NCI-H460 (cell line): Measurements from ENCODE around the genes APOLD1 and PLBD1.

DNA sequence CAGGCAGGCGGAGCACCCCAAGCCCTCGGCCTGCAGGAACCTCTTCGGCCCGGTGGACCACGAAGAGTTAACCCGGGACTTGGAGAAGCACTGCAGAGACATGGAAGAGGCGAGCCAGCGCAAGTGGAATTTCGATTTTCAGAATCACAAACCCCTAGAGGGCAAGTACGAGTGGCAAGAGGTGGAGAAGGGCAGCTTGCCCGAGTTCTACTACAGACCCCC lies 636 bp downstream of the CDKN1B start:
RAMPAGE:
- cytosol, long total RNA, result no peak
- long total RNA, result no peak
- nucleus, long total RNA, result no peak

RAMPAGE:
- cytosol, long total RNA, result no peak
- long total RNA, result no peak
- nucleus, long total RNA, result no peak
These were observed 3.4 kb downstream of the CDKN1B start for GRCh38 chr12:12720578-12720962.

RAMPAGE:
- cytosol, long total RNA, result no peak
- long total RNA, result no peak
- nucleus, long total RNA, result no peak
These were observed 5.3 kb downstream of the CDKN1B start for GRCh38 chr12:12722065-12723192.

DNA sequence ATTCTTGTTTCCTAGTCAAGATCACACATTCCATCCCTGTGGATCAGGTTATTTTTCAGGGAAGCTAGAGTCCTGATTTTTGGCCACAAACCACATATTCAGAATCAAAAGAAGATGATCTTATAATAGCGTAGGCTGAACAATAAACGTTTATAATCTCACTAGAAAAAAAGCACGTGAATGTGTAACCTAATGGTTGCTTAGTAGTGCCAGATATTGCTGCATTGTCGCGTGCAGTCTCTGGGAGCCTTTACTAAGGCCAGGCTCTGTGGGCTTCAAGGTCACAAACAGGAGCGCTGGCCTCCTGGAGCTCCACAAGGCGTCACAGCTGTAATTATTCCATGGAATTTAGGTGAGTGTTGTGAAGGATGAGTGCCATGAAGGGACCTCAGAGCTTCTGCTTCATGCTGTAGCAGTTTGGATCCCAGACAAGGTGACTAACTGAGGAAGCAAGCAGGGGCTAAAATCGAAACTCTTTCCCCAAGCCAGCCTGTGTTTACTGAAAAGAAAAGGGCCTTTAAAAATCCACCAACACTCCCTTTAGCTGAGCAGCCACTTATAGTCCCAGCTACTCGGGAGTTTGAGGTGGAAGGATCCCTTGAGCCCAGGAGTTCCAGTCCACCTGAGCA lies 17.5 kb downstream of the CDKN1B start:
RAMPAGE:
- cytosol, long total RNA, result no peak
- long total RNA, result no peak
- nucleus, long total RNA, result no peak

DNA sequence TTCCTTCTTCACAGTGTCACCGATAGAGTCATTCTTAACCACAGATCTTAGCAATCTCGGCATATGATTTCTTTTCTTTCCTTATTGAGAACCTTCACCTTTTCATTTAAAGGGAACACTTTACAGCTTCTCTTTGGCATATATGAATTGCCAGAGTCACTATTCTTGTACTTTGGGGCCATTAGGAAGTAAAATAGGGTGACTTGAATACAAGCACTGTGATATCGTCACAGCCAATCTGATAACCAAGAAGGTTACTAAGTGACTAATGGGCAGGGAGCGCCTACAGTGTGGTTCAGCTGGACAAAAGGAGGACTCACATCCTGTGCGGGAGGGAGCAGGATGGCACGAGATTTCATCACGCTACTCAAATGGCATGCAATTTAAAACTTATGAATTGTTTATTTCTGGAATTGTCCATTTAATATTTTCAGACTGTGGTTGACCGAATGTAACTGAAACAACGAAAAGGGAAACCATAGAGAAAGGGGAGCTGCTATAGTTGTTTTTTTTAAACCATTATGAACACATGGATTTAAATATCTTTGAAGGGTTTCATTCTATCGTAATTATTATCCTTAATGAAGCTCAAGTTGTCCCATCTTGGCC lies 26.6 kb upstream of the APOLD1 start:
RAMPAGE:
- cytosol, long total RNA, result no peak
- long total RNA, result no peak
- nucleus, long total RNA, result no peak

DNA sequence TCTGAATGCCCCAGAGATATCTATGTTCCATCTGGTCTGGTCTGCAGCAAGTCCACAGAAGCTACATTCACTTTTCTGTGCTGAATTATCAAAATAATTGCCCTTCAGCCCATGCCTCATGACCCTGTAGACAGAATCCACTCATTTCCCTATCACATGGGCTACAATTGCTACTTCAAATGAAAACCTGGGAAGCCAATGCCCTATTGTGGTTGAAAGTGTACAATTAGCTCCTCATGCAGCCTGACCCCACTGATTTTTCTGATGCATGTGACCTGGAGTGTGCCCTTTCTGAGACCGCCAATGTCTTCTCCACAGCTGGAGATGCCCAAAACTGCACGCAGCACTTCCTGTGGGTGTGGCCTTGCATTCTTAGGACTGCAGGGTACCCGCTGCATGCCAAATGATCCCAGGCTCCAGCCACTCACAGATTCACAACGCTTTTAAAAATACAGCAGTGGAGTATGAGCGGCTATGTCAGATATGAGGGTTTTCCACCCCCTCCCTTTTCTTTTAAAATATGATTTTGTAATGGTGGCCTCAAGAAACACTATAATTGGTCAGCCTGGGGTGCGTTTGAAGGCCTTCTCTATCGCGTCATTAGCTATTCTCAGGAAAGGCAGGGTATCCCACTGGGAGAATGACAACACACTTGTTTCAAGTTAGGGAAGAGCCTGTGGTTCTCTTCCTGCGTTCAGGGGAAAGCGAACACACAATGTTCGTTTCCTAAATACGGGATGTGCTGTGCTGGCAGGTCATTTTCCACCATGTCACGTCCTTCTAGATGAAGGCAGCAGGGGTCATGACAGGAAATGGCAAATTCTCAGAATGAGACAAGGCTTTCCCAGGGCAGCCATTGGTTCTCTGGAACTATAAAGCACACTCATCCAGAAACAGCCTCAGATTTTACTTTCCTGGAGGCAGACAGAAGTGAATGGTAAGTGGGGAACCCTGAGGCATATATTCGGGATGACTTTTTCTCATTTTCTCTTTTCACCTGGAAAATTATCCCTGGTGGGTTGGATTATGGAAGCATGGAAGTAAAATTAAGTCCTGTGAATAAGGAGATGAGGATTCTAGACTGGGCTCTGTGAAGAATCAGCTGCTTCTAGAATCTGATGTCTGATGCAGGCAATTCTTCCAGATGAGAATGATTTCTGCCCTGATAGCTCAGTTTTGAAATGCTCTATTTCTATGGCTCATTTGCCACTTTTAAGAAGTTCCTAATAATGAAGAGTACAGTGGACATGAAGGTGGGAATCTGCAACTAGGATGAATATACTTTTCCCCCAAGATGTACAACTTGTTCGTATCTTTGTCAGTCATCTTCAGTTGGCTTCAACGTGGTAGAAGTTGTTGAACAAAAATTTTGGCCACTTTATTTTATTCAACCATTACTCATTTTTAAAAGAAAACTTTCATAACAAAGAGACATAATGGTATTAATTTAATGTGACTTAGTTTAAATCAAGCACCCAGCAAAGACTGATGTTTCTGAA lies at the start of gene APOLD1:
TSS of gene APOLD1 (plus strand) at position 902 of the 1,499 bp plus-strand sequence.
RAMPAGE:
- cytosol, long total RNA, result no peak
- long total RNA, result no peak
- nucleus, long total RNA, result no peak

GRCh38 chr12:12804649-12804877 lies 8.6 kb upstream of the DDX47 start:
RAMPAGE:
- cytosol, long total RNA, result no peak
- long total RNA, result no peak
- nucleus, long total RNA, result no peak

DNA sequence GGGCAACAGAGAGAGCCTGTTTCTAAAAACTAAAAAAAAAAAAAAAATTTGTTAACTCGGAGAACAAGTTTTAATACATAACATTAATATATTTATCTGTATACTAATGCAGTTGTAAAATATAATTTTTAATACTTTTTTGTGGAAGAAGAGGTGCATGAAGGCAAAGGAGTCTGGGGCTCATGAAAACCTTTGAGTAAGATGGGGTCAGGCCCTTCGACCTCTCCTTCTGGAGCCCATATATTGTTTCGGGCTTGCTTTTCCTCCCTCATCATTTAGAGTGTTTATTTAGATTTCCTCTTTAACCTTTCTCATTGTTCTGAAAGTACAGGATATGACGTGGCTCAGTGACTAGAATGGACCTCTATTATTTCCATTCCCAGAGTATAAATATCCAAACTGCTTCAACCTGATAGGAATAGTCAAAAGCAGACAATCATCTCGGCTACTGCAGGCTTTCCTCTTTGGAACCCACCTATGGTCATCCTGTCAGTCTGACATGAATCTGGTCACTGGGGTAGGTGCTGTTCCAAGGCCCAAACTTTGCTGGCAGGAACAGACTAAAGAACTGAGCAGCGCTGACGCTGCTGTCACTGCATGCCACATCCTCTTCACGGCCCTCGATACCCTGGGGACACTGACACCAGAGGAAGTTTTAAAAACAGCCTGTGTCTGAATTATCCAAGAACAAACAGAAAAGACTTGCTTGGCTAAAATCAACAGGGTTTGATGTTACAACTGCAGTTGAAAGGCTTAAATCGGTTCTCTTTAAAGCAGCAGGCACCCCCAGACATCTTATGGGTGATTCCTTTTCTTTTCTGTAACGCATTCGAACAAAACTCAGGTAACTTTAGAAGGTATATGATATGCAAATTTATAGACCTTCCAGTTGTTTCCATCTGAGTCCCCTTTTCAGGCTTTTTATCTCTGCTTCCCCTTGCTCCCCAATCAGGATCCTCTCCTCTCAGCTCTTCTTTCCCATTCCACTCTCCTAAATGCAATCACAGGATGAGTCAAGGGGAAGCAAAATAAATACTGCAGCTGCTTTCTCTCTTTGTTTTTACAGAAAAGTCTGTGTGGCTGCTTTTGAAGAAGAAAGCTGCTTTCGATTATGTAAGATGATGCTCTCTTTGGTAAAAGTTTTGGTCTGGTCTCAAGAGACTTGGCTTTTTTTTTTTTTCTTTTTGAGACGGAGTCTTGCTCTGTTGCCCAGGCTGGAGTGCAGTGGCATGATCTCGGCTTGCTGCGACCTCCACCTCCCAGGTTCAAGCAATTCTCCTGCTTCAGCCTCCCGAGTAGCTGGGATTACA lies 4.9 kb upstream of the DDX47 start:
RAMPAGE:
- cytosol, long total RNA, result no peak
- long total RNA, result no peak
- nucleus, long total RNA, result no peak

DNA sequence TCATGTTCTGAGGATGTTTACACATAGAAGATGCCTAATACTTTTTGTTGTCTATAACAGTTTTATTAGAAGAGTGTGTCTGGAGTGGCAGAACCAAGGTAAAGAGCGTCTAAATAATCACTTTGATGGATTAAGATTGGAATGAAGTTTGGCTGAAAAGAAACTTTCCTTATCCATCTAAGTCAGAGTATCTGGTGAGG lies 18.6 kb downstream of the DDX47 start:
RAMPAGE:
- cytosol, long total RNA, result no peak
- long total RNA, result no peak
- nucleus, long total RNA, result no peak

RAMPAGE:
- cytosol, long total RNA, result no peak
- long total RNA, result no peak
- nucleus, long total RNA, result no peak
These were observed 23.8 kb downstream of the DDX47 start for GRCh38 chr12:12836713-12837550.

DNA sequence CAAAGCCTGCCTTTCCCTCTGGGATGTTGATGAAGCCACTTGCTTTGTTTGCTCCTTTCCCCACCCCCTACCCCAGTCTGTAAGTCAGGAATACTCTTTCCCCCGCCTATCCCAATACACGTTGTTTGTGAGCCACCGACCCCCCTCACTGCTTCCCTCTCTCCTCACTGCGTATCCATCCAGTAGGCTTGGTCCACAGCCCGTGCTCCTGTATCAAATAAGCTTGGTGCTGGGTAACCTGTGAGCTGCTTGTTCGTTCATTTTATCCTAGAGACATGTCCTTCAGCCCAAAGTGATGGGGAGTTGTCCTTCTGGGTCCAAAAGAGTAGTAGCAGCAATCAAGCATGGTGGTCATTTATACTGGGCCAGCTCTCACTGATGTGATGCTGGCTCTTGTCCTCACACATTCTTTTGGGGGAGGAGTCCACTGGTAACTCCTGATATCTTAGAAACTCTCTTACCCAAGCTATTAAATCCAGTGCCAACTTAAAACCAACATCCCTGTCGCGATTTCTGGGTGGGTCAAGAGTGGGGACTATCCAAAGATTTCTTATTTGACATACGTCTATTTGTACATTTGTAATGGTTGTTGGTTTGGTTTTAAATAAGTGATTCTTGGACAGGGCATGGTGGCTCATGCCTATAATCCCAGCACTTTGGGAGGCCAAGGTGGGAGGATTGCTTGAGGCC lies 24.6 kb downstream of the DDX47 start:
RAMPAGE:
- cytosol, long total RNA, result no peak
- long total RNA, result no peak
- nucleus, long total RNA, result no peak

DNA sequence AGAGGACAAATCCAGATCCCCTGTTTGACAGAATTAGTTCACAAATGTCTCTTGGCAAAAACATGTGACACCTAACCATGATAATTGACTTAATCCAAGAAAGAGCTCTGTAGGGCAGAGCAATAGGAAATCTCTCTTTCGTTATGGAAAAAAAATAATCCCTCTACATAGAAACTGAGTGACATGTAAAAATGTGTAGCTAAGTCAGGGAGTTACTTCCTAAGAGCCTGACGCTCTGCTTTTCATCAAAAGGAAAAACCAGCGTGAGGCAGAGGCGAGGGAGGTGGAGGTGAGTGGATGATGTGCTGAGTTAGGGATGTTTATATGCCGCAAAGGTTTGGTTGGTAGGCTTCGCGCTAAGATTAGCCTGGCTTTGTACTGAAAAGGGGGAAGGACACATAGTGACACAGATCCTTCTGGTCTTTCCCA lies 22.6 kb downstream of the GPRC5A start:
RAMPAGE:
- cytosol, long total RNA, result no peak
- long total RNA, result no peak
- nucleus, long total RNA, result no peak

RAMPAGE:
- cytosol, long total RNA, result no peak
- long total RNA, result no peak
- nucleus, long total RNA, result no peak
These were observed 2.2 kb downstream of the GSG1 start for GRCh38 chr12:13100957-13101931.

DNA sequence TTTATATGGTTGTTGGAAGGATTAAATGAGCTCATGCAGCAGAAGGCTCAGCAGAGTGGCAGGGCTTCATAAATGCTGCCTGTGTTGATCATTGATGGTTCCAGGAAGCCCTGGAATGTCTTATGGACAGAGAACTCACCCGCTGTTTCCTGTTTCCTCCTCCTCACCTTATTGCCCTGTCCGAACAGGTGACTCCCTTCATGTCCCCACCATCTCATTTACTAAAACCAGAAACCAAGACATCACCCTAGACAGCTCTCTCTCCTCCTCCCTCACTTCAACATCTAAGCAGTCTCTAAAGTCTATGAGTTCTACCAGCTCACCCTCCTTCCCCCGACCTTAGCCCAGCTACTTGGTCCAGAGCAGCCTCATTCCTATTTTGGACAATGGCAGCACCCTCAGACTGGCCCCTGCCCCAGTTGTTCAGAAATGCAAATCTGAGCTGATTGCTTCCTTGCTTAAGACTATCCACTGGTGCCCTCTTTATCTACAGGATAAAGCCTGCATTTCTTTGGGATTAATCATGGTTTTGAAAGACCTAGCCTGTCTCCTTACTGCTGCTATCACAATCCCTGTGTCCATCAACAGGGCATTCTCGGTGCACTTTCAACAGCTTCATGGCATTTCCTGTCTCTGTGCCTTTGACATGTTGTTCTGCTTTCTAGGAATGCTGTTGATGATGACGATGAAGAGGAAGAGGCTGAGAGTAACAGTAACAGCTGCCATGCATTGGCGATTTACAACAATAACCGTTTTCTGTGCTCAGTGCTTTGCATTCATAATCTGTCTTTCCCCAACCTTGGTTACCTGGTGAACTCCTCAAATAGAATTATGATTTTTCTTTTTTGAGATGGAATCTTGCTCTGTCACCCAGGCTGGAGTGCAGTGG lies 21.5 kb upstream of the GSG1 start:
RAMPAGE:
- cytosol, long total RNA, result no peak
- long total RNA, result no peak
- nucleus, long total RNA, result no peak

DNA sequence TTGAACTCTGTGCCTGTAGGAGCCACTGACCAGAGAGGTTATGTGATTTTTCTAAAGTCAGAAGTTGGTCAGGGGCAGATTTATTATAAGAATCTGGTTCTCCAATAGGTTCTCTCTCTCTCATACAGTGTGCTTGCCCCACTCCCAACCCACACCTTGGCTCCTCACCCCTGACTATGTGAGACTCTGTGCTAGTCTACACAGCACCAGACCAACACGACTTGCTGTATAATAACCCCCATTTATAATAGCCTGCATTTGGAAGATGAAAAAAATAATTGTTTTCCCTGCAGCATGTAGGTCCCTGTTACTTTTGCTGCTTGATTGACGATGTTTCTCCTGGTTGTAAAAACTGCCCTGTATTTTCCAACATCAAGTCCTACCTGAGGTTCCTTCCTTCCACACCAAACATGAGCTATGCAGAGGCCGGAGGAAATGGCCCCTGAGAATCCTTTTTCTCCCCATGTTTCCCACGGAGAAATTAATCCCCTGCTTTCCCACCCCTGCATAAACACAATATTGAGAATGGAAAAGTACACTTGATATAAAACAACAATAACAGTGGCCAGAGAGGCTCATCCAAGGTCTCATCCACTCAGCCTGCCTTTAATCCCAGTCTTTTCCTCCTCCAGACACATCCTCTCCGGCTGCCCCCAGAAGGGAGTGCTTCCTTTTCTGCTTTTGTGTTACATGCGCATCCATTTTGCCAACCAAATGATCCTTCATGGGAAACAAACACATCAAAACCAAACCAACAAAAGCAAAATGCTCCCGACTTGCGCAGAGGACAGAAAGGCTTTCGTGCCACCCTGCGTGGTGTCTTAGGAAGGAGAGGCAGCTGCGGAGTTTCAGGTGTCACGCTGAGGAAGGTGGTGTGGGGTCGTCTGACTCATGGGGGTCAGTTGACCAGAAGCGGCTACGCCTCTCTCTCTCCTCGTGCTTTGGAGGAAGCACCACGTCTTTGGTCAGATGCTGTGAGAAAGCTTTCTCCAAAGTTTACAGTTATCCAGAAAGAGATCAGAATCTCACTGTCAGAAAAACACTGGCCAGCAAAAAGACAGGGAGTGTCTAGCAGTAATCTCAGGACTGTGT lies 7.6 kb downstream of the EMP1 start:
RAMPAGE:
- cytosol, long total RNA, result no peak
- long total RNA, result no peak
- nucleus, long total RNA, result no peak

GRCh38 chr12:13211519-13212206 lies 15.1 kb downstream of the EMP1 start:
RAMPAGE:
- cytosol, long total RNA, result no peak
- long total RNA, result no peak
- nucleus, long total RNA, result no peak

DNA sequence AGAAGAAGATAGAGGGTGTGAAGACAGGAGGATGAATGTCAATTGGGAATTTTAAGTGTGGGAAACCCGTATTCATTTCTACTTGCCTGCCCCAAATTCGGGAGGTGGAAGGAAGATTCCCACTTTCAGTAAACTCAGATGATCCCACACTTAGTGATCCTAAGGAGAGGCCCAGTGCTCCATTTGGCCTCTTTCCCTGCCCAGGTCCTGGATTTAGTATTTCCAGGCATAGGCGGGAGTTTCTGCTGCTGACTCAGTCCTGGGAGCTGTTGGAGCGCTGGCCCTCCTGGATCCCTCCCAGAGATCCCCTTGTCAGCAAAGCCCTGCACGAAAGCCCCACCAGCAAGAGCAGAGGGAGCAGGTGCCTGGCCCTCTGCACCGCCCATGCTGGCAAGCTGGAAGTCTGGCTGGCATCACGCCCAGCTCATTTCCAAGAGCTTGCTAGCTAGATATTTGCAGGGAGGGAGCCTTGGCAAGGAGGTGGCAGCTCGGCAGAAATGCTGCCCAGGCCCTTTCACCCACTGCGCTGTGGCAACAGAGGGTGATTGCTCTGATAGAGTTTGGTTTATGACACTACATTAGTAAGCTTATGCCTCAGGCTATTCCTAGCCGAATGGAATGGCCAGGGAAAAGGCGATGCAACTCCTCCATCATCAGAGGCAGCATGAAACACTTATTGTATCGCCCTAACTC lies 193.8 kb downstream of the EMP1 start:
RAMPAGE:
- cytosol, long total RNA, result no peak
- long total RNA, result no peak
- nucleus, long total RNA, result no peak

DNA sequence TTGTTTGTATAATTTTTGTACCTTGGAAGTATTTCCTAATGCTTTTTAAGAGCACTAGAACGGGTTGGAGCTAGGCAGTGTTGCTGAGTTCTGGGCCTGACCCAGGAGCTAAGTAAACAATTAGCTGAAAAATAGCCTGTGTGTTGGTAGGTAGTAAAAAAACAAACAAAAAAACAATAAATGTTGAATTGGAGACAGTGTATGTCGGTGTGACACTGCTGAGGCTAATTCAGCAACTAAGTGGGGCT lies 244.4 kb downstream of the EMP1 start:
RAMPAGE:
- cytosol, long total RNA, result no peak
- long total RNA, result no peak
- nucleus, long total RNA, result no peak

RAMPAGE:
- cytosol, long total RNA, result no peak
- long total RNA, result no peak
- nucleus, long total RNA, result no peak
These were observed 247.6 kb downstream of the EMP1 start for GRCh38 chr12:13444129-13444530.

DNA sequence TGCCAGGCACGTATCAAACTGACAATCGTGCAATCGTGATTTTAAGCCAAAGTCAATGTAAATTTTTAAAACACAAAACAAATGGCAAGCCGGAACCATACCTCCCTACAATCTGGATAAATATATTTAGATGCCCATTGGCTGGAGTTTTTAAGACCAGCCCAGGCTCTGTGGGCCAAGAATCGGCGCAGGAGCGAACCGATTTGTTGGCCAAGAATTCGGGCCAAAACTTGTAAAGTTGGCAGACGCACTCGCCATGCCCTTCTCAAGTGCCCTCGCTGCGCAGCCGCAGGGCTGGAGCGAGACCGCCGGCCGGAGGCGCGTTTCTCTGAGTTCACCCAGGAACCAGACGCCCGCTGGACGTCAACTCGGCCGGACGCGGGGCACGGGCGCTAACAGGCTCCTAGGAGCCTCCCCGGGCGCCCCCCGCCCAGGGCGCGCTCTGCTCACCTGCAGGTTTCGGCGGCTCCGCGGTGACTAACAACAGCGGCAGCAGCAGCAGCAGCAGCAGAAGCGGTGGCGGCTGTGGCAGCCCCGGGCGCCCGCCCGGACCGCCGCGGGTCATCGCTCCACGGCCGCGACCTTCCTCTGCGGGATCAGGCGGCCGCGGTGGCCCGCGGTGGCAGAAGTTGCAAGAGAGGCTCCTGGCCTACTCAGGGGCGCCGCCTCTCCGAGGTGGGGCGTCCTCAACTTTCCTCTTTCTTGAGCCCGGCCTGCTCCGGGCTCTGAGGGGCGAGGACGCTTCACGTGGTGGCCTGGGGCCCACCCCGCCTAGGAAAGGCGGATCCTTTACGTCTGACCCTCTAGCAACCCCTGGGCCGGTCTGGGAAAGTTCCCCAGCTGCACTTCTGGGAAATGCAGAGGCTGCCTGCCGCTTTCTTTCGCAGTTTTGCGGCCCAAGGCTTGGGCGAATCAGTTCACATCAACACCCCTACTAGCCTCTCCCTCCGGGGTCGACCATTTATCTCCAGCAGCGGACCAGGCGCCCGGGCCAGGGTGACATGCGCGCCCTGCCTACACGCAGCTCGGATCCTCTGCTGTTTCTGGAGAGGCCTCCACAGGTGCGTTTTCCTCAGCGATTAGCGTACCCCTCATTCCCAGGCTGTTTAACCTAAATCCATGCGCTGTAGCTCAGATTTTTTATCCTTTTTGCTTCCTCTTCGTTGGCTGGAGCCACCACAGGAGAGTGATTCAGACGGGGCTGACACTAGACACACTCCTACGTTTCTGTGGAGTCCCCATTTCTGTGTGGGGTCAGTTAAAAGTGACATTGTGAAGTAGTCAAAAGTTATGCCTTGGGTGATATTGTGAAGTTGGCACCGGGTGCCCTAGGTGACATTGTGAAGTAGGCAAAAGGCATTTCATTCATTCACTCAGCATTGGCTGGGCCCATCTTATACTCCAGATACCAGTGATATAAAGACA lies at the start of gene PLBD1:
TSS of gene PLBD1 (minus strand) at position 752 of the 1,425 bp plus-strand sequence.
RAMPAGE:
- cytosol, long total RNA, result no peak
- long total RNA, result no peak
- nucleus, long total RNA, result no peak